Left lobe of liver (tissue), 1 donor: ENCODE data around the gene CD4.

DNA sequence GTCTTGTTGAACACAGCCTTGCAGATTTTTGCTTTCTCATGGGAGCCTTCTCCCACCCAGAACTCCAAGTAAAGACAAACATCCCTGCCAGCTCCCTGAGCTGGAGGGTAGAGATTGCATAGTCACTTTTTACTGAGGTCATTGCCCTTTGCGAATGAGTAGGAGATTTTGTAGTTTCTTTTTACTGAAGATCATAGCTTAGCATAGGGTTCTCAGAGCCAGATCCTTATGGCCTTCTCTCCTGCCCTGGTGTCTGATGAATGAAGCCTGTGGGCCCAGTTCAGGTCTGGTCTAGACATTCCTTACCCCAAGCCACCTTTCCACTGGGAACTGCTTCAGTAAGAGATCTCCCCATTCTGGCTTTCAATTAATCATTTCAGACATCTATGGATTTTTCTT is 36.7 kb downstream of the KCNA5 start:
- PRO-cap: no peak

GRCh38 chr12:6142668-6143126 is 18.2 kb upstream of the VWF start:
- PRO-cap: no peak

GRCh38 chr12:6159445-6159816 is 35.0 kb upstream of the VWF start:
- PRO-cap: no peak

- PRO-cap: no peak
These were observed 33.3 kb upstream of the PLEKHG6 start for GRCh38 chr12:6277161-6277525.

DNA sequence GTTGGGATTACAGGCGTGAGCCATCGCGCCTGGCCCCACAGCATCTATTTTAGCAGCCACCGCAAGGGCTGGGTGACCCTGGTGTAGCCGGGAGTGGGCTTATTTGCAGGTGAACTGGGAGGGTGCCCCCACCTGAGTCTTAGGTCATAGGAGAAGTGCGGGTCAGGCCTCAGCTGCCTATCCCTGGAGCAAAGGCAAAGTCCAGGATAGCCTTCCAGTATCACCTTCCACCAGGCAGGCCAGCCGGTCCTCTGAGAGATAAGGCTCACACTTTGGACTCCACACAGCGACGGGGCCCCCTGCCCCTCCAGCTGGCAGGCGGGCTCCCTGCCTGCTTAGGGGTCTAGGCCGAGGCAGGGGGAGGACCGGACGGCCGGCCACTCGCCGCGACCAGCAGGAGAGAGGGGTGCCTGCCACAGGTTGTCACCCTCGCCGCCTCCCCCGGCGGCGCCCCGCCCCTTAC is 495 bp upstream of the PLEKHG6 start:
- PRO-cap: unidirectional peak, plus-strand start at position 207 of the sequence

- PRO-cap: no peak
These were observed 10.9 kb downstream of the TNFRSF1A start for GRCh38 chr12:6330983-6331351.

DNA sequence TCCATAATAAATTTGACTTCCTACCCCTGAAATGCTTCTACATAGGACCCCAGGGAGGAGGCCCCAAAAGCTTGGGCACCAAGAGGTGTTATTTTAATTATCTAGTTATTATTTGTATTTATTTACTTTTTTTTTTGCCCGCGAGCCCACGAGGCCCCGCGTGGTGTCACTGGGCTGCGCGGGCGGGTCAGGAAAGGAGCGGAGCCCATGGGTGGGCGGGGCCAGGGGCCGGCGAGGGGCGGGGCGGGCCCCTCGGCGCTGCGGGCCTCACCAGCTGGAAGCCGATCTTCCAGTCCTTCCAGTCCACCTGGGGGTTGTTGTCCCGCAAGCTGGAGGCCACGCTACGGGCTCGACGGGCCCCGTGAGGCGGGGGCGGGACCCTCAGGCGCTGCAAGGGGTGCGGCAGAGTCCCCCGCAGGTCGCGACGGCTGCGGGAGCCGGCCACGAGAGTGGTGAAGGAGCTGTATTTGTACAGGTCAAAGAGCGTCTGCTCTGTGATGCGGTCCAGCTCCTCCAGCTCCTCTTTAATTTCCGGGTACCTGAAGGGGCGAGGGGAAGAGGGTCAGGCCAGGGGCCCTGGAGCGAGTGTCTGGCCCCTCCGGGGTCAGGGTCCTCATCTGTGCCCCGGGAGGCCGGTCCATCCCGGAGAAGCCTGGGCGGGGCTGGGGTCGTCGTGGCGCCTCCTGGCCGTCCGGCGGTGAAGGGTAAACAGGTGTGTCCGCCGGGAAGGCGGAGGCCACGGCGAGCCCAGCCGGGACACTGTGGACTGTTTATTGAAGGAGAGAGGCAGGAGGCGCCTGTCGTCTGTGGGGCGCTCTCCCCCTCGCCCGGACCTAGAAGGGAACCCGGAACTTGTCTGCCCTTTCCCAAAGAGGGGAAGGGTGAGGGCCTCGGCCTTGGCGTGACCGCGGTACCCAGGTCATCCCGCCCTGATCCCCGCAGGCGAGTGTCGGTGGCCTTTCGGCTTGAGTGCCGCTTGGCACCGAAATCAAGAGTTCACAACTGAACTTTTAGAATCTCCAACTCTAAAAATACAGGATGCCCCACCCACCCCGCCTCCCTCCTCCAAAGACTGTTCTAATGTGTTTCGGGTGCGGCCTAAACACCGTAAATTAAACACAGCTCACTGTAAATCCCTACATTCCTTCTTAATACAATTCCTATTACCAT is 11.8 kb downstream of the SCNN1A start:
- PRO-cap: bidirectional peak, plus-strand start at position 301 of the sequence, minus-strand start at position 168 of the sequence; bidirectional peak, plus-strand start at position 773 of the sequence, minus-strand start at position 772 of the sequence; unidirectional peak, minus-strand start at position 835 of the sequence; unidirectional peak, minus-strand start at position 990 of the sequence

GRCh38 chr12:6372376-6373401 is 2.7 kb downstream of the SCNN1A start:
- PRO-cap: no peak

DNA sequence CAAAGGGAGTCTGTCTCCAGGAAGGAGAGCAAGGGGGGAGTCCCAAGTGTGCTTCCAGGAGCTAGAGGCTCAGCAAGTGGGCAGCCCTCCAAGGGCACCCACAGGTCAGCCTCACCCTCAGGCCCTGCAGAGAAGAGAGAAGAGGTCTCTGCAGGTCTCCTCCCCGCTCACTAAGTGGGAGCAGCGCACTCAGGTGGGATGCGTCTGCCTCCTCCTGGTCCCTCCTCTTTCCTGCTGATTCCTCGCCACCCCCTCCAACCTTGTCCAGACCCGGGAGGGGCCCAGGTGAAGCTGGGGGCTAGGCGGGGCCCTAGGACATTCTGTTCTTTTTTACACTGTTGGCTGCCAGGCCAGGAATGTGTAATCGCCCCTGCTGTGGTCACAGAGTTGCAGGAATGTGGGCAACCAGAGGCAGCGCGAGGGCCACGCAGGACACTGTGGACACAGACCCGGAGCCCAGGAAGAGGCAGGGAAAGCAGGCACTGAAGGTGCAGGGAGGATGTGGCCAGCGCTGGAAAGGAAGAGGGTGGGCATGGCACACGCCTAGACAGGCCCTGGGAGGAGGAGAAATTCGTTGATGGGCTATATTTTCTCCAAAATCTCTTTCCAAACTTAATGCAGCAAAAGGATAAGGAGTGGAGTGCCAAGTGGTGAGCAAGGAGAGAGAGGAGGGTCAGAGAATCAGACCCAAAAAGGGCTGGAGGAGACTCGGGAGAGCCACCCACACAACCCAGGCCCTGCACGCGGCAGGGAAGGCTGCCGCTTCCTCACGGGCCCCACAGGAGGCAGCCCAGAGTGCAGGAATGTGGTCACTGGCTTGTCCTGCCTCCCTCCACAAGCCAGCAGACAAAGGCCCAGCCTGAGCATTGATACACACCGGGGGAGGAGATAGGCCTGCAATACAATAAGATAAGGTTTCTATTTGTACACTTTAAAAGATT is 913 bp upstream of the SCNN1A start:
- PRO-cap: bidirectional peak, plus-strand start at position 408 of the sequence, minus-strand start at position 233 of the sequence

DNA sequence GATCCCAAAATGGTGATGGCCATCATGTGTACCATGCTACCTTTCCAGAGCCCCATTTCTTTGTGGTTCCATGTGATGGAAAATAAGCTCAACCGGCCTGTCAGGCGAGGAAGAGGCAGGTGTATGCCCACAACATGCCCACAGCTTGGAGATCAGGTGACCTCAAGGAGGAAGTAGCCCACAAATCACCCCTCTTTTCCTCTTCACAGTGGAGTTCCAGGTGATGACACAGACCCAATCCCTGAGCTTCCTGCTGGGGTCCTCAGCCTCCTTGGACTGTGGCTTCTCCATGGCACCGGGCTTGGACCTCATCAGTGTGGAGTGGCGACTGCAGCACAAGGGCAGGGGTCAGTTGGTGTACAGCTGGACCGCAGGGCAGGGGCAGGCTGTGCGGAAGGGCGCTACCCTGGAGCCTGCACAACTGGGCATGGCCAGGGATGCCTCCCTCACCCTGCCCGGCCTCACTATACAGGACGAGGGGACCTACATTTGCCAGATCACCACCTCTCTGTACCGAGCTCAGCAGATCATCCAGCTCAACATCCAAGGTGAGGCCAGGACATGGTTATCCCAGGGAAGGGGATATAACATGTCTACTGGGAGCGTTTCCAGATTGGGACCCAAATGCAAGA is 5.5 kb downstream of the TAPBPL start:
- PRO-cap: no peak

DNA sequence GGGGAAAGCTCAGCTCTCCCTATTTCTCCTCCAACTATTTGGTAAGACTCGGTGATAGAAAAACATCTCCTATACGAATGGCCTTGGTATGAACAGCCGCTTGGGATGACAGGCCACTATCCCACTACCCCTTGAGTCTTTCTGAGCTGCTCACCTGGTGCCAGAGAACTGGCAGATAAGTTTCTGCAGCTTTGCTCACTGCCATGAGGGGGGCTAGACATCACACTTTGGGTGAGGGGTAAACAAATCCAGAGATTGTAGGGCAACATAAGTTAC is 709 bp downstream of the VAMP1 start:
- PRO-cap: no peak

DNA sequence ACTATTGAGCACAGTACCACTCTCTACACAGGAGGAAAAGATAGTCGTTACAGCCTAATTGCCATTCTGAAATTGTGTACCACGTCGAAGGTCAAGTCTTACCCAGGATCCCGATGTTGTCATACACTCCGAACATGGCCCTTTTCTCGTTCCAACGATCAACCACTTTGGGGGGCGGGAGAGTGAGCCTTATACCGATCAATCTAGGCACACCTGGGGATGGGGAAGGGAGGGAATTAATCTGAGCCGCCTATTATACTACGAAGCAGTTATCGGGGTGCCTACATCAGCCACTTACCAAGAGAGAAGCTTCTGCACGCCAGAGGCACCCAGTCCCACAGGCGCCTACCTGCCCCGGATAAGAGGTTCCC is 317 bp downstream of the MRPL51 start:
- PRO-cap: no peak

DNA sequence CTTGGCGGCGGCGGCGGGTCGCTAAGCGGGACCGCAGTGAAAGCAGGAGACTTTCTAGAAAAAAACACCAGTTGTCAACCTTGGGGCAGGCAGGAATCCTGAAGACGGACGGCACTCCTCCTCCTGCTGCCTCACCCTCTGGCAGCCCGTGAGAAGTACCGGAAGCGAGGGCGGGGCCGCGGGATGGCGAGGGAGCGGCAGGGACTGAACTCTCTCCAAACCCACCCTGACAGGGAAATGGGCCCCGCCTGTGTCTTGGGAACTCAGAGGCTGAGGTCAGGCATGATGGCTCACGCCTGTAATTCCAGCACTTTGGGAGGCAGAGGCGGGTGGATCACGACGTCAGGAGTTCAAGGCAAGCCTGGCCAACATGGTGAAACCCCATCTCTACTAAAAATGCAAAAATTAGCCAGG is 6.2 kb downstream of the GAPDH start:
- PRO-cap: no peak

DNA sequence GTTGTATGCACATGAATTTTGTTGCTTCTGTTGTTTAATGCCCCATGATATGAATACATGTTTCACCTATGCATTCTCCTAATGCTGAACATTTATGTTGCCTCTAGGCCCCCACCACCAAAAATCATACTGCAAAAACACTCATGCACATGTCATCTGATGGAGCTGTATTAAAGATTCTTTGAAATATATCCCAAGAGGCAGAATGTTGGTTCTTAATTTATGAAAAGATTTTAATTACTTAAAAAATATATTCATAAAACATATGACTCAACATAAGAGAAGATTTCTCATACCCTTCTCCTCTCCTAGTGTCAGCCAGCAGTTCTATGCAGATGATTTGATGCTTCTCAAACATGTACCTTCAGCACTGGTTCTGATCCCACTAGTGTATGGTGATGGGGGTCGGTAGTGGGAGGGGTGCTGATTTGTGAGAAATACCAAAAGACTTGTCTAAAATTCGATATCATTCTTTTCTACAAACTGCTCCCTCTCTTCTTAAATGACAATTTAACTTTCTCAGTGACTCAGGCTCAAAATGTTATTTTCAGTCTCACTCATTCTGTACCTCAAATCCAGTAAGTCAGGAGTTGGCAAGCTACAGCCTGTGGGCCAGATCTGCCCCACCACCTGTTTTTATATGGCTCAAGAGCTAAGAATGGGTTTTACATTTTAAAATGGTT is 6.3 kb upstream of the NOP2 start:
- PRO-cap: no peak

- PRO-cap: no peak
These were observed 5.0 kb upstream of the CHD4 start for GRCh38 chr12:6612106-6612580.

DNA sequence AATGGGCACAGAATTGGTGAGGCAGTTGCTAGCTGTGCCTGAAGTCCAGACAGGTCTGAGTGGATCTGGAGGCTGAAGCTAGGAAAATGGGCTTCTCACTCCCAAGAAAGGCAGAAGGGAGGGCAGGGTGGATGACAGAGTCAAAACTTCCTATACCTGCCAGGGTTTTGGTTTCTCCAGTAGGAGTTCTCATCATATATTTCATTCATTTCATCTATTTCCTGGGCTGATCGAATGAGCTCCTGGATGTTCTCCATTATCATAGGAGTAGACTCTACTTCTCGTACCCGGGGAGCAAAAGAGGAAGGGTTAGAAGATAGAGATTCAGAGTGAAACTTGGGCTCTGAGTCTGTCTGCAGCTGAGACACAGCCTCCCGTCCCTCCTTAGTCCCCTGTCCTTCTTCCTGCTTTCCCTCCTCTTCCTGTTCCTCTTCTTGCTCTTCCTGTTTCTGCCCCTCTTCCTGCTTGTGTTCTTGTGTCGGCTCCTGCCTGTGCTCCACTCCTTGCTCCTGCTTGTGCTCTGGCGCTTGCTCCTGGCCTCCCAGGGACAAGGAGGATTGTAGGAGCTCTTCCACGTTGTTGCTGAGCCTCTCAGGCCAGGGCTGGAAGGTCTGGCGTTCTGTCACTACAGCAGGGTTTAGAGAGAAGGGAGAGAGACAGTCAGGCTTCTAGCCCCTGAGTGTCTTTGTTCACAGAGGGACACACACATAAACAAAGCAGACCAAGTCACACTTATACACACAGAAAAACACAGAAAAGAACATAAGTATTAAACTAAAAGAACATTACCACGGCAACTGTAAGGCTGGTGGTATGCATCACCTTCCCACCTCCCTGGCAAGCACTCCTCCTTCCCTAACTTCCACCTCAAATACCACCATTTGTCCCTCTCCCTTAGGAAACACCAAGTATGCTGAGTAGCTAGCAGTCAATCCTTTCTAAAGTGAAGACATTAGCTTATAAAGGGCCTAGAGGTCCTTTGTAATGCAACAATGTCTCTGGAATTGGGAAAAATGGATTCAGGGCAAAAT is 2.9 kb downstream of the ACRBP start:
- PRO-cap: bidirectional peak, plus-strand start at position 468 of the sequence, minus-strand start at position 399 of the sequence

DNA sequence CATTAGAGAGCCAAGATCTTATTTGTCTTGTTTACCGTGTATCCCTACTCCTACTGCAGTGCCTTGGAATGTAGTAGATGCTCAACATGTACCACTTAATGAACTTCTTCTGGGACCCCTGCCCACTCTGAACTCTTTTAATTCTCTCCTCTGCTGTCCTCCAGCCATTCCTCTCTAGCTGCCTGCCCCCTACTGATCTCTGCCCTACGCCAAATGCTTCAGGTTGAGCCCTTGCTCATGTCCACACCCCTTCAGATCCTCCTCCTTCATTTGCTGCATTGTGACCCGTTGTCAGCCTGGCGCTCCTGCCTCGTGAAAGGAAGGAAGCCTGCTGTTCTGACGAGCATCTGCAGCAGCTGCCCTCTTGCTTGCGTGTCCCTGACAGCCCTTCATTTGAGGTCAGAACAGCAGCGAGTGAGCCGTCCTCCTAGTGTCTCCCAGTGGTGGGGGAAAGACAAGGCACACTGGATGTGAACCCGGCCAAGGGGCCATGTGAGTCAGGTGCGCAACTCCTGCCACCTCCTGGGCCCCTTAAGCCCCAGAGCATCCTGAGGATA is 2.9 kb upstream of the PIANP start:
- PRO-cap: no peak

DNA sequence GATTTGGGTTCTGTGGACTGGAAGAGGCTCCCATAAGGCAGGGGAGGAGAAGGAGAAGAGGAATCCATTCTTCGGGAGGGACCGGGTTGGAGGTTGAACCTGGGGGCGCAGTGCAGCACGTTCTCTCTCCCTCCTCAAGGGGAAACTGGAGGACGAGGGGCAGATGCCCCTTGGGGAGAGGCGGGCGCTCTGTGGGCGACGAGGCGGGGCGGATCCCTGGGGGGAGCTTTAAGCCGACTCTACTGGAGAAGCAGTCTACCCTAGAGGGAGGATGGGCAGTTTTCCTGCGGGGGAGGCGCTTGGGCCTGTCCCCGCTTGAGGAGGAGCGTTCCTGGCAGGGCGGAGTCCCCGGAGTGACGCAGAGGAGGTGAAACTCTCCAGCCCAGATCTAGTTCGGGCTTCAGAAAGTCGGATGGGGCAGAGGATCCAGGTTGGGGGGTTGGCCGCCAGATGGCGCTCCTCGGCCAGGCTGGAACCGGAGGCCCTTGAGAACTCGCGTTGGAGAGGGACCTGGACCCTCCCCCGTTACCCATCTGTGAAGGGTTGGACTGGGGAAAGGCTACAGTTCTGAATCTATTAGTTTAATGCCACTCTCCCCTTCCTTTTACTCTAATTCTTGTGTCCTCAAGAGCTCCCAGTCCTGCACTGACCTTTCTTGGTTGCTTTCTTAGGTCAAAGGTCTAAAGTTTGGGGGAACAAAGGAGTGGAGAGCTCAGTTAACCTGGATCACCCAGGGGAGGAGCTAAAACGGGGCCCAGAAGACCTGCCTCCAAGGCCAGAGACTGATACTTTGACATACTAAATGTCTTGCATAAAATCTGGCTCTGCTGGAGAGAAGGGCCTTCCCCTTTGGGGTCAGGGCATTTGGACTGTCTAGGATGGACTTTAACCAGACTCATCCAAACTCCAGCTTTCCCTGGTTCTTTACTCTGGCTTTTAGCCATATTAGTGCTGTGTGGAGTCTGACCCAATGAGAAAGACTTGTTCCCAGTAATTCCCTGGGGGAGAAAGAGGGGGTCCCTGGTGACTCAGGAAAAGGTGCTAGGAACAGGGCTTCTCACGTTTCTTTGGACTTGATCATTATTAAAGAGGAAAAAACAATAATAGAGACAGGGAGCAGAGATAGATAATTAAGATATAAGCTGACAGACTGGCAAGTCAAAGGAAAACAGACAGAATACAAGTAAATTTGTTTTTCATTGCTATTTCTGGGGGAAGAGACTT is 797 bp upstream of the MLF2 start:
- PRO-cap: bidirectional peak, plus-strand start at position 403 of the sequence, minus-strand start at position 147 of the sequence; bidirectional peak, plus-strand start at position 954 of the sequence, minus-strand start at position 792 of the sequence

DNA sequence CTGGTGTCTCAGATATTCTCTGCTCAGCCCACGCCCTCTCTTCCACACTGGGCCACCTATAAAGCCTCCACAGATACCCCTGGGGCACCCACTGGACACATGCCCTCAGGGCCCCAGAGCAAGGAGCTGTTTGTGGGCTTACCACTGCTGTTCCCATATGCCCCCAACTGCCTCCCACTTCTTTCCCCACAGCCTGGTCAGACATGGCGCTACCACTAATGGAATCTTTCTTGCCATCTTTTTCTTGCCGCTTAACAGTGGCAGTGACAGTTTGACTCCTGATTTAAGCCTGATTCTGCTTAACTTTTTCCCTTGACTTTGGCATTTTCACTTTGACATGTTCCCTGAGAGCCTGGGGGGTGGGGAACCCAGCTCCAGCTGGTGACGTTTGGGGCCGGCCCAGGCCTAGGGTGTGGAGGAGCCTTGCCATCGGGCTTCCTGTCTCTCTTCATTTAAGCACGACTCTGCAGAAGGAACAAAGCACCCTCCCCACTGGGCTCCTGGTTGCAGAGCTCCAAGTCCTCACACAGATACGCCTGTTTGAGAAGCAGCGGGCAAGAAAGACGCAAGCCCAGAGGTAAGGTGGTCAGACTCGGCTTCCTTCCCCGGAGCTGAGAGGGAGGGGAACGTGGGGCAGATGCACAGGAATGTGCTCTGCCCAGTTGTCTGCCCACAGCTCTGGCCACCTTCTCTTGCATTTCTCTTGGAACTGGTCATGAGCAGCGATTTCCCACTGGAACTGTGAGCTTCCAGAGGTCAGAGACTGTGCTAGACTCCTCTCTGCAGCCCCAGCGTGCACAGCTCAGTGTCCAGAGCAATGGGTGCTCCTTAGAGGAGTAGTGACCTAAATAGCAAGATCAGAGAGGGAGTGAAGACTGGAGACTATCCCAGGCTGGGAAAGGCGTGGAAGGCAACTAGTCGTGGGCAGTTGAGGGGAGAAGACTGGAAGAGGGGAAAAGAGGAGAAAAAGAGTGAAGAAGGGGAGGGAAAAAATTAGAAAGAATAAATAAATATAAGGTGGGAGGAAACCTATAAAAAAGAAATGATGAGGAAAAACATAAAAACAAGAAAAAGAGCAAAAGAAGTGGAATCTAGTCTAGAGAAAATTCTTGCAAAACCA is at the start of gene CD4:
CD4 (plus strand) TSS at position 443 of the 1,120 bp plus-strand sequence.
- PRO-cap: unidirectional peak, plus-strand start at position 455 of the sequence

GRCh38 chr12:6818107-6818653 is 3.4 kb upstream of the GPR162 start:
- PRO-cap: bidirectional peak, plus-strand start at chr12:6818525, minus-strand start at chr12:6818379